SK-N-MC (cell line): Measurements from ENCODE around the gene C7orf50.

- RRBS = no CpG with 5 or more reads among the region's 24 CpGs
Observed at GRCh38 chr7:1083642-1084067, 4.3 kb upstream of the GPER1 start.

GRCh38 chr7:1104605-1105260 lies 16.8 kb downstream of the GPER1 start:
- RRBS = no CpG with 5 or more reads among the region's 9 CpGs

DNA sequence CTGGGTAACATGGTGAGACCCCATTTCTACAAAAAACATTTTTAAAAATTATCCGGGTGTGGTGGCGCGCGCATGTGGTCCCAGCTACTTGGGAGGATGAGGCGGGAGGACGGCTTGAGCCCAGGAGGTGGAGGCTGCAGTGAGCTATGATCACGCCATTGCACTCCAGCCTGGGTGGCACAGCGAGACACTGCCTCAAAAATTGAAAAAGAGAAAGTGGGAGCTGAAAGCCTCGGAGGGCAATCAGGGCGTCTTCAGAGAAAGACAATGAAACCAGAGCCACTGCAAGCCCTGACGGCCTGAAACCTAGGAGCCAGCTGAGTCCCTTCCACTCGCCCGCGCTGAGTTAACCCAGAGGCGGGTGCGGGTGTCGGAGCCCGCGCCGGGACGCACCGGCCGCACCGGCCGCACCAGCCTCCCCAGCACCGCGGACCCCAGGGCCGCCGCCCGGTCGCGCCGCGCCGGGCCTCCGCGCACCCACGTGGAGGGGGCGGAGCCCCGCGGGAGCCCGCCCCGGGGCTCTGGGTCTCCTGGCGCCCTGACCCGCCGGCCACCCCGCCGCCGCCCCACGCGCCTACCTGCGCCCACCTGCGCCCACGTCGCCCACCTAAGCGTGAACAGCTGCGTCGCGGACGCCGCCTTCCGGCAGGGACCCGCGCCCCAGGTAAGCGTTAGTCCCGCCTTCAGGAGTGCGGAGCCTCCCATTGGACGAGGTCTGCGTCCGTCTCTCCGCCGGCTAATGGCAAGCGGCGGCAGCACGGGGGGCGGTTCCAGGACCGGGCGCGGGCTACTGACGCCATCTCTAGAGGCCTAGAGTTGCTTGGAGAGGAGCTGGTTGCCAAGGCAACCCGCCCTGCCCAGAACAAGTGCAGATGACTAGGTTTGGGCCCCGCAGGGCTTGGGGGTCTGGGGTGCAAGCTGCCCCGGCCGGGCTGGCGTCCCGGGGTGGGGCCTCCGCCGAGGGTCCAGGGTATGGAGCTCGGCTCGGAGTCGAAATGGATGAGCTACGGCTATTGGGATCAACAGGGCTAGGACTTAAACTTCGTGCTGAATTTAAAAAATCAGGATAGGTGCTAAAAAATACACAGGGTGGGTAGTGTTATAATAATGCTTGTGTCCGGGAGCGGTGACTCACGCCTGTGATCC lies at the start of gene C7orf50:
TSS of gene C7orf50 (minus strand) at position 637 of the 1,146 bp plus-strand sequence.
- RRBS = 2% methylated on average over 43 of the region's 96 CpGs

- RRBS = 4% methylated on average over 23 of the region's 39 CpGs
Observed at GRCh38 chr7:1237394-1237710, 4.7 kb downstream of the UNCX start.

DNA sequence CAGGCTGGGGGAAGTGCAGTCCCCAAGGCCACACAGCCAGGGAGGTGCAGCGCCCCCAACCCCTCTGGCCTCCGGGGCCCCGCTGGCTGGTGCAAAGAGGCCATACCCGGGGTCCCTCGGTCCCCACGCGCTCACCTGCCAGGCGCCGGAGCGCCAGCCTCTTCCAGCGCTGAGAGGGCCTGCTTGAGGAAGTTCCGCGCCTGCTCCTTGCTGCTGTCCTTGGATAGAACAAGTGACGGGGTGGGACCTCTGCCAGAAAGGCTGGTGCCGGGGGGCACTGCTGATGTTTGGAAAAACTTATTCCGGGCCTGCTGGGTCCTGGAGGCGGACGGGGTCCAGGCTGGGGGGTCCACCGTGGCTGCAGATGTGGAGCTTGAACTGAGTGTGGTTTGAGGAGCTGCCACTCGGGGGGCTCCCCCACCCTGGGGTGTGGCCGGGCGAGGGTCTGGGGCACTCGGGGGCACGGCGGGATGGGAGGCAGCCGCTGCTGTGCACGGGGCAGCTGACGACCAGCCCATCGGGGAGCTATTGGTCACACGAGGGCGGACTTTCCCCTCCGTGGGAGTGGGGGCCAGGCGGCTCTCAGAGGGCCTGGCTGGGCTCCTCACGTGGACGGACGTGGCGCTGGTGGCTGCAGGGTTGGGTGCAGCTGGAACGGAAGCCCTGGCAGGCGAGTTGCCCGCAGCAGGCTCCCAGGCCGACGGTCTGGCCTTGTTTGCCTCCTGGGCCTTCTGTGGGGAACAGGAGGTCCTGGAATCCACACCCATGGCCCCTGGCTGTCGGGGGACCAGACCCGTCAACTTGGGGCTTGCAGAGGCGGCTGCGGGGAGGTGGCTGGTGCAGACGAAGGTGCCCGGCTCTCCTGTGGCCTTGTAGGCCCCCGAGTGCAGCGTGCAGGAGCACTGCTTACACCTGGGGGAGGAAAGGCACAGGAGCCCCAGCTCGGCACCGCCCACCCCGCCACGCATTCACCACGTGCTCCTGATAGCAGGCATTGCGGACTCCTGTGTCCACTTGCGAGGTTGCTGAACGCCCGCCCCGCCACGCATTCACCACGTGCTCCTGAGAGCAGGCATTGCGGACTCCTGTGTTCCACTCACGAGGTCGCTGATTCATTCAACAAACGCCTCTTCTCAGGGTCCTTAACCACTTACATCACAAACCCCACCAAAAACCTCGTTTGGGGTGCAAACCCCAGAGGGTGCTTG lies 14.3 kb downstream of the MICALL2 start:
- RRBS = 51% methylated on average over 6 of the region's 67 CpGs

DNA sequence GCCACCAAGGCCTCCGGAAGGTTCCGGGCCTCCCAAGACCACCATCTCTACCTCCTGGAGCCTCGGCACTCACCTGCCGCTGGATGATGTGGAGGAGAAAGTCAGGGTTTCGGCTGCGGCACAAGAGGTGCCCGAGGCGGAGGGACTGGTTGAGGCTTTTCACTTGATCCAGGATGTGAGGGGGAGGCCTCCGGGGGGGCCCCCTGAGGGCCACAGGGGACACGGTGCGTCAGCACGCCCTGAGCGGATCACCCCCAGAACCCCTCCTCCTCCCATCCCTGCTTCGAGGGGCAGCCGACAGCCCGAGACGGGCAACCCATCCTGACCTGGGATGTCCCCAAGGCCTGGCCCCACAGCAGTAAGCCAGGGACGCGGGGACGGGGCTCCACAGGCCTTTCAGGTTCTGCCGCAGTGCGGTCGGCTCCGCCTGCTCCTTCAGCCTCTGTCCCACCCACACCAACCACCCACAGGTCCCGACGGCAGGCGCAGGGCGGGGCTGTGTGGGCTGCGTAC lies 16.9 kb downstream of the INTS1 start:
- RRBS = 98% methylated on average over 1 of the region's 29 CpGs

- RRBS = 82% methylated on average over 3 of the region's 26 CpGs
Observed at GRCh38 chr7:1560119-1561021, 4.4 kb upstream of the TMEM184A start.

- RRBS = 19% methylated on average over 4 of the region's 12 CpGs
Observed at GRCh38 chr7:1694131-1694637, 24.1 kb downstream of the ELFN1 start.

DNA sequence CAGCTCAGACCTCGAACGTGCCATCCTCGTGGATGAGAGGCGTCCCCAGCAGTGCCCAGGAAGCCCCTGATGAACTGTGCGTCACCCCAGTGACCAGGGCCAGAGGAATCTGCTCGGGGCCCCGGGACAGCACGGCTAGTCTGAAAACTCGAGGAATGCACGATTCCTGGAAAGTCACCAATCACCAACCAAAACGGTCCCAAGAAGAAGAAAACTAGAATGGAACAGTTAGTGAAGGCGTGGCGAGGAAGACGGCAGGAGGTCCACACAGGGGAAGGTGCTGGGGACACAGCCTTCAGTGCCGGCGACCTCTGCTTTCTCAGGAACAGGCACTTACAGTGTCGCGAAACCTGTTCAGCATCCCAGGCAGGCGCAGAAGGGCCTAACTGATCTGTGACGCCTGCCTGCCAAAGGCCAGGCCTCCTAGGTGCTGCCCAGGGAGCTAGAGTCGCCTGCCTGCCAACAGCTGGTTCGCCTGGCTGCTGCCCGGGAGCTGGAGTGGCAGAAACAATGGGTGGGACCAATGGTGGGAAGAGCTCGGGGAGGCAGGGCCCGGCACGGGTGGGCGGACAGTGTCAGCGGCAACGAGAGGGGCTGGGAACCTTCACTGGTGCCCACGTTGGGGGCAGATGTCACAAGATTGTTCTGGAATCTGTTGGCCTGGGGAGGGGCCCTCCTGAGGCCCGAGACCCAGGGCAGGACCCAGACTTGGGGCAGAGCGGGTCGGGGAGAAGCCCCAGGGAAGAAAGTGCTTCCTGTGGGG lies 181.5 kb downstream of the ELFN1 start:
- RRBS = 90% methylated on average over 4 of the region's 33 CpGs

GRCh38 chr7:1861074-1861416 lies 191.0 kb downstream of the ELFN1 start:
- RRBS = 92% methylated on average over 4 of the region's 13 CpGs

DNA sequence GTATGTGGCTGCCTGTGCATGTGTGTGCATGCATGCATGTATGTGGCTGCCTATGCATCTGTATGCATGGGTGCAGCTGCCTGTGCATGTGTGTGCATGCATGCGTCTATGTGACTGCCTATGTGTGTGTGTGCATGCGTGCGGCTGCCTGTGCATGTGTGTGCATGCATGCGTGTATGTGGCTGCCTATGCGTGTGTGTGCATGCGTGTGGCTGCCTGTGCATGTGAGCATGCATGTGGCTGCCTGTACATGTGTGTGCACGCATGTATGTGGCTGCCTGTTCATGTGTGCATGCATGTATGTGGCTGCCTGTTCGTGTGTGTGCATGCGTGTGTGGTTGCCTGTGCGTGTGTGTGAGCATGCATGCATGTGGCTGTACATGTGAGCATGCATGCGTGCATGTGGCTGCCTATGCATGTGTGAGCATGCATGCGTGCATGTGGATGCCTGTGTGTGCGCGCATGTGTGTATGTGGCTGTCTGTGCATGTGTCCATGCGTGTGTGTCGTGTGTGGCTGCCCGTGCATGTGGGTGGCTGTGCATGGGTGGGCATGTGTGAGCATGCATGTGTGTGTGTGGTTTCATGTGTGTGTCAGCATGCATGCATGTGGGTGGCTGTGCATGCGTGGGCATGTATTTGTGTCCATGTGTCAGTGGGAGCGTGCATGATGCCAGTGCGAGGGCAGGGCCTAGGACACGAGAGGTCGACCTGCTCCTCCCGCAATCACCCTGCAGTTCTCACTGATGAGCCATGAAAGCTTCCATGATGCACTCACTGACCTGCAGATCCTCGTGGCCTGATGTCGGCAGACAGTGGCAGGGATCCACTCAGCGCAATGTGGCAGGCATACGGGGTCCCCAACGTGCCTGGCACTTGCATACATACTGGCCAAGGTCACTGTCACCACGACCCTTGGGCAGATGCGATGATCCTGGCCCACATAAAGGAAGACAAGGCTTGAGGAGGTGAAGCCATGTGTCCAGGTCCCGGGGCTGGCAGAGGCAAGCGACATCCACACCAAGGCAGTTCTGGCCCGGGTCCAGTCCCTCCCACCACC lies 218.4 kb downstream of the ELFN1 start:
- RRBS = 89% methylated on average over 3 of the region's 33 CpGs

- RRBS = no CpG with 5 or more reads among the region's 18 CpGs
Observed at GRCh38 chr7:1928405-1928950, 258.4 kb downstream of the ELFN1 start.

DNA sequence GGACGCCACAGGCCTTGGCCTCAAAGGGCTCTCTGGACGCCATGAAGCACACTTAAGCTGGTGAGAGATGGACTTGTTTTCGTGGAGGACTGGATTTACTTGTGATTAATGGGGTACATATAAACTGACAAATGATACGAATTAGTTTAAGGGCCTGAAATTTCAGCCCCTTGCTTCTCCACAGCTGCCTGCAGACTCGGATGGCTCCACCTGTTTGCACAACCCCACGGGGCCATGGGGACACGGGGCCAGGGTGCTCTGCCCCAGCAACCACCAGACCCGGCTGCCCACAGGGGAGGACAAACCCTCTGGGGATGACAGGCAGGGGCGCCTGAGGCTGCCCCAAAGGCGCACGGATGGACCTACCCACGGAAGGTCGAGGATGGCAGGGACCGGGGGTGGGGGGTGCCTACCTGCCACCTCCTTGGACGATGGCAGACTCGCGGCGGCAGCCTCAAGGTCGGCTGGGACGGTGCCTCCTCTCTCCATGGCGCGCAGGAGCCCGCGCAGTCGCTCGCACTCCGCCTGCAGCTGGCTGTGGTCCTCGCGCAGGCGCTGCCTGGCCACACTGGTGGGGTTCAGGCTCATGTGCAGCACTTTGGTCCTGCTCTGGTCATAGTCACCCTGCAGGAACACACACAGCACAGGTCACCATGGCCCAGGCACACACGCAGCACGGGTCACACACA lies 266.3 kb downstream of the ELFN1 start:
- RRBS = no CpG with 5 or more reads among the region's 32 CpGs

DNA sequence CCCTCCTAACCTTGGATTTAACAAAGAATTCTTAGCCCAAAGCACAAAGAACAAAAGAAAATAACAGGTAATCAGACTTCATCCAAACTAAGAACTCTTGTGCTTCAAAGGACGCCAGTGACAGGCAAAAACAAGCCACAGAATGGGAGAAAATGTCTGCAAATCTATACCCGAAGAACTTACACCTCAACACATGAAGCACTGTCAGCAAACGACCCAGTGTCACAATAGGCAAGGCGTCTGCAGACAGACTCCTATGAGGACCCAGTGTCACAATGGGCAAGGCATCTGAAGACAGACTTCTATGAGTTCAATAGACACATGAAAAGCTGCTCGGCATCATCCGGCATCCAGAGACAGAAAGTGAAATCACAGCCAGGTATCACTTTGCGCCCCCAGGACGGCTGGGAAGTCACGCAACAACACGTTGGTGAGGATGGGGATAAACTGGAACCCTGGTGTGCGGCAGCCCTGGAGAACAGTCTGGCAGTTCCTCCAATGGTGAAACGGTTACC lies 273.2 kb downstream of the ELFN1 start:
- RRBS = no CpG with 5 or more reads among the region's 12 CpGs

DNA sequence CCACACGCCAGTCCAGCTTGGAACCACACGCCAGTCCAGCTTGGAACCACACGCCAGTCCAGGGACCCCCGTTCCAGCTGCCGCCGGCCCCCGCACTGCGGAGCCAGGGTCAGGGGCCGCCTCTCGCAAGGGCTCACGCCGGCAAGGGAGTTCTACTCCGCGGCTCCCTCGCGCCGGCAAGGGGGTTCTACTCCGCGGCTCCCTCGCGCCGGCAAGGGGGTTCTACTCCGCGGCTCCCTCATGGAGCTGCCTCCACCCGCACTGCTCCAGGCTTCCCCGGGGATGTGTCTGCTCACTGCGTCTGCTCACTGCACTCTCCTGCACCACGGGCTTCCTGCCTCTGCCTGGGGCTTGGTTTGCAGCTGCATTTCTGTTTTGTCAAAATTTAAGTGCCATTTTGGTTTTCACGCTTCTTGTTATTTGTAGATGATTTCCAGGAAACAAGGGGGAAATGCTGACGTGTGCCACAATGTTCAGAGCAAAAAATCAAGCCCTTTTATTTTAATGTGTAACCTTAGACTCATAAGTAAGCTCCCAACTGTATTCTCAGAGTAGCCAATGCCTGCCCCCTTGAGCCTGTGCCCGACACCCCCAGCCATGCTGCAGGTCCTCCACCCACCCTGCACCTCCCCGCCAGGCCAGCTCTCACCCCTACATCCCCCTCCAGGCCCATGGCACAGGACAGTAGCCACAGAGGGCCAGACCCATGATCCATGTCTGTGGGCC lies 246.3 kb downstream of the MAD1L1 start:
- RRBS = 73% methylated on average over 12 of the region's 32 CpGs

- RRBS = 95% methylated on average over 10 of the region's 27 CpGs
Observed at GRCh38 chr7:2008872-2009621, 223.7 kb downstream of the MAD1L1 start.

GRCh38 chr7:2014433-2014816 lies 218.3 kb downstream of the MAD1L1 start:
- RRBS = 94% methylated on average over 5 of the region's 26 CpGs

GRCh38 chr7:2084697-2085254 lies 148.0 kb downstream of the MAD1L1 start:
- RRBS = no CpG with 5 or more reads among the region's 18 CpGs

DNA sequence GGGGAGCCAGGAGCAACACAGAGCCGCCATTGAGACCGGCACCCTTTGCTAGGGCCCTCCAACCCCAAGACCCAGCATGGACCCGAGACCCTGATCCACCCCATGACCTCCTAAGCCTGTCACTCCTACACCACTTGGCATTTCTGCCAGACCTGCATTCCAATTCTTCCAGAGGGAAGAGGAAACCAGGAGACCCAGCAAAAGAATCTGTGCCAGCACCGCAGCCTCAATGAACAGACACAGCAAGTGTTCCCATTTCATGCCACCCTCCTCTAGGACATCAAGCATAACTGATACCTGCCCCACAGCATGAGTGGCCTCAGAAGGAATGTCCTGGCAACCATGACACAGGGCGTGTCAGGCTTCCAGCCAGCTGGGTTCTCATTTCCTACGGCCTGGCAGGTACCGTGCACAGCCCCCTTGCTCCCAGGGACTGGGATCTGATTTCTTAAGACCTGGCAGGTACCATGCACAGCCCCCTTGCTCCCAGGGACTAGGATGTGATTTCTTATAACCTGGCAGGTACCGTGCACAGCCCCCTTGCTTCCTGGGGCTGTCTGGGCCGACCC lies 7.8 kb downstream of the MAD1L1 start:
- RRBS = no CpG with 5 or more reads among the region's 9 CpGs

DNA sequence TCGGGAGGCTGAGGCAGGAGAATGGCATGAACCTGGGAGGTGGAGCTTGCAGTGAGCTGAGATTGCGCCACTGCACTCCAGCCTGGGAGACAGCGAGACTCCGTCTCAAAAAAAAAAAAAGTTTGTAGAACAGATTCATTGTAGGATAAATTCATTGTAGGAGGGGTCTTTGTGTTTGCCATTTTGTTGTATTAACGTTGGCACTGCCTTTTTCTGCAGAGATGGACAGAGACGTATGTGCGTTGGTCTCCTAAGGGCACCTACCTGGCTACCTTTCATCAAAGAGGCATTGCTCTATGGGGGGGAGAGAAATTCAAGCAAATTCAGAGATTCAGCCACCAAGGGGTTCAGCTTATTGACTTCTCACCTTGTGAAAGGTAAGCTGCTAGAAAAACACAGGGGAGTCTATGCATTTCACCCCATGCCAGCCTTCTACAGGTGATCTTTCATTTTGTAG lies 9.6 kb downstream of the EIF3B start:
- RRBS = no CpG with 5 or more reads among the region's 7 CpGs